ENCODE measurements around a stretch of chr17.

GRCh38 chr17:66190933-66191352 is 990 bp downstream of the CEP112 start:
- PRO-cap, 2 experiments = no peak in any of the 2 experiments

- PRO-cap, 2 experiments = peak in 2 of 2 experiments; most common plus-strand start chr17:66331453 (in 1); most common minus-strand start chr17:66331284 (in 2)
Observed at GRCh38 chr17:66331046-66331595, 28.7 kb downstream of the PRKCA start.

GRCh38 chr17:66400955-66401859 is 98.8 kb downstream of the PRKCA start:
- PRO-cap, 2 experiments = no peak in any of the 2 experiments

DNA sequence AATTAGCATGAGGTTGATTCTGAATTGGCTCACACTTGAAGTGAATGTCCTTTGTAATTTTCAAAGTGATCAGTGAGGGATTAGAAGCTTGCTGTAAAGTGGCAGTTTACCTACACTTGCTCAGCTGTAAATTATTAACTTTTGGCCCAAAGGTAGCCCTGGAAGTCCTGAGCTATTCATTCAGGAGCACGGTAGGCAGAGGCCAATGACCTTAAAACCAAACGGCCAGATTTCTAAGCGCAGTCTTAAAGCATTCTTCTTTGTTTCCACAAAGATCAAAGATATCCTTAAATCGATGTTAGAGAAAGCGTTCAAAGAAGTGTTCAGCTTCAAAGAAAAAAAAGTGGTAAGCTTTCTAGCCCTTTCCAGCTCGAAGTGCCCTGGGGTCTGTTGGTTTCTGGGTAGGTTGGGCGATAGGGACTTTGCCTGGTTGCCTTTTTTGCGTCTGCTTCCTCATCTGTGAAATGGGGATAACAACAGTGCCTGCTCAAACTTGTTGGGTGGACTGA is 113.0 kb downstream of the PRKCA start:
- PRO-cap, 2 experiments = no peak in any of the 2 experiments

GRCh38 chr17:66523384-66524252 is 221.2 kb downstream of the PRKCA start:
- PRO-cap, 2 experiments = no peak in any of the 2 experiments

- PRO-cap, 2 experiments = no peak in any of the 2 experiments
Observed at GRCh38 chr17:66539865-66540815, 237.7 kb downstream of the PRKCA start.

DNA sequence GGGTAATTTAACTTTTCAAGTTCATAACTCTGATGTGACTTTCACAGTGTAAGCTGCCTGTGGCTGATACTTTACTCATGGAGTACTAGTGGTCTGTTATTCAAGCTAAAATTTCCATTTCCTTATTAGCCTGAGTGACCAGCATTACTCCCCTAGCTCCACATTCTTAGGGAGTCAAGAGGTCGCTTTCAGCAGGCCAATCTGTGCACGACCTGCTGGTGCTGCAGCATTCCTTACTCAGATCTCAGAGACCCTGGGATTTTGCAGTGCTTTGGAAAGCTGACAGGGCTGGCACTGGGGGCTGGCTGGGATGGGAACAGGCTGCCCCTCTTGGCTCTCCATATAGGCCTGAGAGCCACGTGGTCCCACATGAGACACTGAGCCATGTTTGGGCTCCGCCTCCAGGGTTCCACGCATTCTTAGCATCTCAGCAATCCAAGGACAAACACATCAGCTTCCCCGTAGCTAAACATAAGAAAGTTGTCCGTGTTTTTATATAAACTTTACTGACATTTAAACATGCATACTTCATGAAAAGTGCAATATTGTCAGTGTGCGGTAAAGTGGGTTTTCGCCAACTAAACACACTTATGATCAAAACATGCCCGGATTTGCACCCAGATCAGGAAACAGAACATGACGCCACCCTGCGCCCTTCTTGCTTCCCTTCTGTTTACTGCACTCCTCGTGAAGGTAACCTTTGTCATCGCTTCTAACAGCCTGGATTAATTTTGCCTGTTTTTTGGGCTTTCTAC is 254.6 kb upstream of the CACNG5 start:
- PRO-cap, 2 experiments = no peak in any of the 2 experiments

GRCh38 chr17:66673431-66674091 is 161.4 kb upstream of the CACNG5 start:
- PRO-cap, 2 experiments = peak in 2 of 2 experiments; most common minus-strand start chr17:66673691 (in 2)

DNA sequence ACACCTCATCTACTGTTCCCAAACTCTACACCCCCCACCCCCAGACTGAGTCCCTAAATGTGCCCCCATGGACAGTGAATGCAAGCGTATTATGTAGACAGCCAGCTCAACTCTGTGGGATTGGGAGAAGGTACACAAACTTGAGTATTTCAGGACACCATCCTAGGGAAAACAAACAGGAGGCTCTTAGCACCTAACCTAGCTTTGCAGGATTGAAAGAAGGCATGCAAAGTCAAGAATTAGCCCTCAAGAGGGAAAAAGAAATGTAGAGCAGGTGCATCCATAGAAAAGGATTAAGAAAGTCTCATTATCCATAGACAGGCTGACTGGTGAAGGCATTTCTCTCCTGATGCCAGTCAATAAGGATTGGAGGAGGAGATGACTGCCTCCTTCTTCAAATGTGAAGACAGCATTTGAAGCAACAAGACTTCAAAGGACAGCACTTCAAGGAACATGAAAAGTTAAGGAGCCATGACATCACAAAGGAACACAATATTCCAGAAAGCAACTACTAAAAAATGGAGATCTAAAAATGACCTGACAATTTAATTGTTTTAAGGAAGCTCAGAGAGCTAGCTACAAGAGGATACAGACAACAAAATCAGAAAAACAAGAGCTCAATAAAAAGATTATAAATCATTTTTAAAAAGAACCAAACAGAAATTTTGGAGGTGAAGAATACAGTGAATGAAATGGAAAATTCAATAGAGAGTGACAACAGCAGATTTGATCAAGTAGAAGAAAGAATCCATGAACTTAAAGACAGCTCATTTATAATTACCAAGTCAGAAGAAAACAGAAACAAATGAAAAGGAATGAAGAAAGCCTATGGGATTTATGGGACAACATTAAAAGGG is 136.9 kb upstream of the CACNG5 start:
- PRO-cap, 2 experiments = no peak in any of the 2 experiments

- PRO-cap, 2 experiments = no peak in any of the 2 experiments
Observed at GRCh38 chr17:66715677-66716144, 119.2 kb upstream of the CACNG5 start.

- PRO-cap, 2 experiments = no peak in any of the 2 experiments
Observed at GRCh38 chr17:66791170-66791861, 43.6 kb upstream of the CACNG5 start.

- PRO-cap, 2 experiments = no peak in any of the 2 experiments
Observed at GRCh38 chr17:66799706-66800440, 35.0 kb upstream of the CACNG5 start.

- PRO-cap, 2 experiments = no peak in any of the 2 experiments
Observed at GRCh38 chr17:66965958-66966719, 1.6 kb downstream of the CACNG4 start.

GRCh38 chr17:67156927-67157373 is 88.0 kb downstream of the HELZ start:
- PRO-cap, 2 experiments = no peak in any of the 2 experiments

DNA sequence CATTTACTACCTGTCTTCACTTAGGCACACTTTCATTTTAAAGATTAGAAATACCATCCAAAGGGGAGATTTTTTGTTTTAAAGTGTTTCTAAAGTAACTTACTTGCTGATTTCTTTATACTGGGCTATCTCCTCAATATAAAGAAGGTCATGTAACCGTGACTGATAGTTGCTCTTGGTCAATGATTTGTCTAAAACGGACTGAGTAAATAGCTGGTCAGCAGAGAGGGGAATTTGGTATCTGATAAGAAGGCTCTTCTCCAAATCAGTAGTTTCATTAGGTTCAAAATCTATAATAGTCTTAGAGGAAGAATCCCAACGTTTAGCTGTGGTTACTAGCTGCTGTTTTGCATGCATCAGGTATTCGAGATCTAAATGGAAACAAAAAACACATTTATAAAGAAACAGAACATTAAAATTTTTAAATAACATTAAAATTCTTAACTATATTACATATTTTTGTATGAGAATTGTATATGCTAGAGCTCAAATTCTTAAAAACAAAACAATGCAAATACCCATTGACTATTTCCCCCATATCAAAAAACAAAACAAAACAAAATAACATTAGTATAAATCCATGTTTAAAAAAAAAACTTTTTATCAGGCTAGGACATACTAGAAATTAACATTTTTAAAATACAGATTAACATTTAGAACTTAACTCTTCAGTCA is 66.3 kb downstream of the HELZ start:
- PRO-cap, 2 experiments = no peak in any of the 2 experiments

DNA sequence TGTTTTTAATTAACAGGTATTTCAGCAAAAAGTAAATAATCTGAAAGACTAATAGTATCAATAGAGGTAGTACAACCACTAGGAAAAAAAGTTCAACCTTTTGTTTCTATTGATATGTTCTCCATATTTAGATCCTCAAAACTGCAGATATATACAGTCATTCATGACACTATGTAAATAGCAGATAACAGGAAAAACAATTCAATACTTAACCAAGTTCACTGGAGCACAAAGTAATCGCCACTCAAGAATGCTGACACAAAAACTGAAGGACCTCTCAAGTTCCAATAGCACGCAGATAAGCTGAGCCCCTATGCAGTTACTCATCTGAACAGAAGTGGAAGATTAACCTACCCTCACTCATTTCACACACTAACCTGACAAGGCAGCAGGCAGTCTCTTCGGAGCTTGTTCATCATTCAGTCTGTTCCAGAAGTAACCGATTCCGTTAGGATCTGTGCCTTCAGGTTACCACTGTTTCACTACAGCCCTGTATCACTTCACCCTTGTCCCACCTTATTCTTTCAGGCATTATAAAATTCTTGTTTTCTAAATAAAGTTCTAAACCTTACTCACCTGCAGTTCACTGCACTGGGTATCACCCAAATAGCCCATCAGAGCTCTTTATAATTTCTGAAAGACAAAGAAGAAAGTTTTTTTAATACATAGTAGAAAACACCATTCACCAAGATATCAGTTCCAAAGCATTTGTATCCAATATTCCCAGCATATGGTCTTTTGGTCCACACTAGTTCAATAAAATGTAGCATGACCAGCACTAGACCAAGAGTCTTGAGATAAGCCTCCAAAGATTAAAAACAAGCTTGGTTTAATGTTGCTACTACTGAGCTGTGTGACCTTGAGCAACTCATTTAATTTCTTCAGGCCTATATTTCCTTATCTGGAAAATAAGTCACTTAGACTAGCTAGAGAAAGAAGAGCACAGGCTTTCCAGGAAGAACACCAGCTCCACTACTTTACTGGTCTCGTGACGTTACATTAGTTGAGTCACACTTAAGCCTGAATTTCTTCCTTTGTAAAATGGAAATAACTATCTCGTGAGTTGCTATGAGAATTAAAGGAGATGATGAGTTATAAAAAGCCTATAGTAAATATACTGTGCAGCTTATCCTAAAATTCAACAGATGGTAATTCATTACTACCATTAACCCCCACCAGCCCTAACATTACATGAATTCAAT is 5.7 kb downstream of the HELZ start:
- PRO-cap, 2 experiments = no peak in any of the 2 experiments

DNA sequence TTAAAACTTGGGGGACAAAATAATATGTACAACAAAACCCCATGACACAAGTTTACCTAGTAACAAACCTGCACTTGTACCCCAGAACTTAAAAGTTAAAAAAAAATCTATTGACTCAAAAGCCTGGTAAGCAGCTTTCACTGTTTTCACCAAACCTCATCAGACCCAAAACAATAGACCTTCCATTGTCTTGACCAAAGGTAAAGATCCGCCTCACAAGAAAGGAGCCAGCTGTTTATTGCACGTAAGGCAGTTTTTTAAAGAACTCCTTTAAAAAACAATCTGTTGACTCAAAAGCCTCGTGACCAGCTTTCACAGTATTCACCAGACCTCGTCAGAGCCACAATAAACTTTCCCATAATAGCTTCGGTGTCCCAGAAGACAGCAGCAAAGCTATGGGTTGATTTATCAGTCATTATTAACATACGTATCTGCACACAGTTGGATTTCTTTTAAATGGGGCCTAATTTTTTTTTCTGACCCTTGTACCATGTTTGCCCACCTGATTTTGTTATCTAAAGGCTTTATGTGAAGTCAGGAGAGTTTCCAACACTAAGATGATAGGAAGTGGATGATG is 17.4 kb upstream of the HELZ start:
- PRO-cap, 2 experiments = no peak in any of the 2 experiments

DNA sequence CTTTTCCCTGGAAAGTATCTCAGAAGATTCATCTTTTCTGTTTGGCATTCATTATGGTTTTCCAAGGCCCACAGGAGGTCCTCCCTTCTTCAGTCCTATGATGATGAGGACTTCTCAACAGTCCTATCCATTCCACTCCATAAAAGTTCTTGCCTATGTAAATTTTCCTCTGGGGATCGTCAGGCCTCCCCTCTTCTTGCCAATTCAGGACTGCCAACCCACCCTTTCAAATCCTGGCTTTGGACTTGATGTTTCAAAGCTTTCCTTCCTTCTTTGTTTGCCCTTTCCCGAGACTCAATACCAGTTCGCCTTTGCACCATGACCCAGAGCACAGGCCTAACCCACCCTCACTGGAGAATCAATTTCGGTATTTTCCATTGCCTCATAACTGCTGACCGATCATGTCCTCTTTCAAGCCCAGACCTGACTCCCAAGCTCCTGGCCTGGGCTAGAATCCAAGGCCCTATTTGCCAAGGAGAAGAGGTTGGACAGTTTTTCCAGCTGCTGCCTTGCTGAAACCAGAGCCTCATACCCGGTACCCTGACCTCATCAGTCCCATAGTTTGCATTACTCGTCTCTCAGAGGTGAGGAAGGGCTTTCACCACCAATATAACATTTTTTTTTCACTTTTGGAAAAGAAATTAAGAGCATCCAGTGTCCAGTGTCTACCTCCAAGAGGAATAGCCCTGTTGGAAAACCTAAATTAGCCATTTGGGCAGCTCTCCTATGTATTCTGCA is 35.2 kb upstream of the HELZ start:
- PRO-cap, 2 experiments = no peak in any of the 2 experiments

GRCh38 chr17:67400140-67400668 is 23.1 kb downstream of the PITPNC1 start:
- PRO-cap, 2 experiments = peak in 2 of 2 experiments; most common plus-strand start chr17:67400574 (in 2); most common minus-strand start chr17:67400328 (in 1)

GRCh38 chr17:67421524-67422473 is 44.7 kb downstream of the PITPNC1 start:
- PRO-cap, 2 experiments = peak in 2 of 2 experiments; most common minus-strand start chr17:67421926 (in 2)

Data from cytotoxic T cell (primary cell).